Duodenum (tissue), 1 donor: Measurements from ENCODE around the genes C14orf180 and CEP170B.

DNA sequence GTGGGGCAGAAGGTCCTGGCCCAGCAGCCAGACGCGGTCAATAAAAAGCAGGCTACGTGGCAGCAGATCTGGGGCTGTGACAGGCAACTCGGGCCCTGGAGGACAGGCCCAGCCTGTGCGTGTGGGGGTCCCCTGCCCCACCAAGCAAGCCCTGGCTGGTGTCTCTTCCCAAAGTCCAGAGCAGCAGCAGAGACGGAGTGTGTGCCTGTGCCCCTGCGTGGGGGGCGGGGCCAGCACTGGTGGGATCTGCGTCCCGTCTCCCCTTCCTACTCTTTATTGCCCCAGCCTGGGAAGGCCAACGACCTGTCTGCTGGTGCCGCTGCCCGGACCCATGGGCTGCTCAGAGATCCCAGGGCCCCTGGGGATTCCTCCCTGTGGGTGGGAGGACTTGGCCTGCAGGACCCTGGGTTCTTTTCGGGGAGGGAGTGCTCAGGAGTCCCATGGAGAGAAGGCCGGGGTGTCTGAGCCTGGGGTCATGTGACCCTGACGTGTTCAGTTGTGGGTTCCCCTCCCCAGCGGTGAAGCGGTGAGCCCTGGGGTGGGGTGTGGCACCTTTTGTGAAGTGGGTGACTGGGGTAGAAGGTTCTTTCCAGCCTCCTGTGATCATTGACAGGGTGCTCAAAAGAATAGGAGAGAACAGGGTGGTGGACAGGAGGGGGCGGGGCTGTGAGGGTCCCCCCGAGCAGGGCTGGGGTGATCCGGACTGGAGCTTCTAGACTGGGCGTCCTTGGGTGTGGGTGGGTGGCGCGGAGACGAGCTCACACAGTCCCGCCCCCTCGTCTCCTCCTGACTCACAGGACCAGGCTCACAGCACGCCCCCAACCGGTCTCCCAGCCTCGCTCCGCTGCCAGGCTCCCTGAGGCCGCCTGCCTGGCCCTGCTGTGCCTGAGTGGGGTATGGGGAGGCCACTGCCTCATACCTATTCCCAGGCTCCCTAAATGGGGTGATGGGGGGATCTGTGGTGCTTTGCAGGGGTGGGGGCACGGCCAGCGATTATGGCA is 22.4 kb downstream of the ASPG start:
- PRO-cap: no peak

GRCh38 chr14:104113131-104113553 is 25.2 kb upstream of the KIF26A start:
- PRO-cap: no peak

GRCh38 chr14:104113975-104114623 is 24.3 kb upstream of the KIF26A start:
- PRO-cap: no peak

DNA sequence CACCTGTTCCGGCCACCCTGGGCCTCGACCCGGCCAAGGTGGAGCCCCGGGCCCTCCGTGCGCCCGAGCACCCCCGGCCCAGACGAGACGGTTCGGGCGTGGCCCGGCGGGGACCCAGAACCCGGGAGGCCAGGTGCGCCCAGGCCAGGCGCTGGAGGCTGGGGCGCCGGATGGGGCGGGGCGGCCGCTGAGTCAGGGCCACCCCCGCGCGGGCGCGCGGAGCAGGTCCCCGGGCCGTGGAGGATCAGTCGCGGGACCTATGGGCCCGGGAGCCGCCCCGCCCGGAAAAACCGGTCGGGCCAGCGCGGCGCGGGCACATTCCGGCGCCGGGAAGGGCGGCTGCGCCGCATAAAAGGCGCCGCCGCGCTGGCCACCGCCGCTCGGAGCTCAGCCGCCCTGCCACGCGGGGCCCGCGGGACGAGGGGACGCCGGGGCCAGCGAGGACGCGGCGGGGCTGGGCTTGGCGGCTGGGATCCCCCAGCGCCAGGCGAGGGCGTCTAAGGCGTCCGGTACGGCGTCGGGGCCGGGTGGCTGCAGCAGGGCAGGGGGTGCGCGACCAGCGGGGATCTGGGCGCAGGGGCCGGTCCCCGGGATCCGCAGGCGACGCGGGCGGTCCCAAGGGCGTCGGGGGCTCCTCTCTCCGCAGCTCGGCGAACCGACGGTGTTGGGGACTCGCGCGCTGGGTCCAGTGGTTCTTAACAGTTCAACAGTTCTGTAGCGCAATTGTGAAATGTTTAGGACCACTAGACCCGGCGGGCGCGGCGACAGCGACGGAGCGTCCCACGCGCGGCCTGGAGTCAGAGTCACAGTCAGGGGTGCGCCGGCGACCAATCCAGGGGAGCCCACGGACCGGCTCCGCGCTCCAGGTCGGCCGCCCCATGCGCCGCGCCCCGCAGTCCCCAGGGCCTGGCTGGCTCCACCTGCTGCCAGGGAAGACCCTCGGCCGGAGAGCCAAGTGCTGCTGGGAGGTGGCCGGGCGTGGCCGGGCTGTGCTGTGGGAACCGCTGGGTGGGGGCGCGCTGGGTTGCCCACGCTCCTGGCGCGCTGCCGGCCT is 21.3 kb upstream of the KIF26A start:
- PRO-cap: bidirectional peak, plus-strand start at position 318 of the sequence, minus-strand start at position 172 of the sequence

DNA sequence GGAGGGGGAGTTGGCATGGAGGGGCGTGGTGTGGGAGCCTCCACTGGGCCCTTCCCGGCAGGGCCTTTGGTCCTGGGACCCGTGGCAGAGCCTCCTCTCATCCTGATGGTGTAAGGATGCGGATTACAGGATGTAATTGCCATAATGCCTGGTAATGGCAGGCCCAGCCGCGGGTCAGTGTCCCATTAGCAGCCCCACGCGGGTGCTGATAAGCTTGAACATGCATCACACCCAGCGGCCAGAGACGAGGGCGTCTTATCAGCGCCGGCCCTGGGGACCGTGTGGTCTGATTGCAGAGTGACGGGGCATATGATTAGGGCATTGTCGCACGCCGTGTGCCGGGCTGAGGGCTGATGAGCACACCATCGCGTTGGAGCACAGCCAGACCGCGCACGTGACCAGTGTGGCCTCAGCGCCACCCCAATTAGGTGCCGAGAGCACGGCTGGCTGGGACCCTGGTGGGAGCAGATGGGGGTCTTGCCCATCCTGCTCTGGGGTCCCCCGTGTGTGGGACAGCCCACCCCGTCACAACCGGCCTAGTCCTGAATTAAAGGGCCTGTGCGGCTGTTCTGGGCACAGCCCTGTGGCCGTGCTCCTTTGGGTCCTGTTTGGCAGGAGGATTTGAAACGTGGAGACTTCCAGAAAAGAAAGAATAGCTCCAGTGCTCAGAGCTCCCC is 20.5 kb downstream of the KIF26A start:
- PRO-cap: no peak

GRCh38 chr14:104171908-104172602 is 33.7 kb downstream of the KIF26A start:
- PRO-cap: no peak

GRCh38 chr14:104225092-104225434 is 86.7 kb downstream of the KIF26A start:
- PRO-cap: unidirectional peak, minus-strand start at chr14:104225168; unidirectional peak, minus-strand start at chr14:104225285

DNA sequence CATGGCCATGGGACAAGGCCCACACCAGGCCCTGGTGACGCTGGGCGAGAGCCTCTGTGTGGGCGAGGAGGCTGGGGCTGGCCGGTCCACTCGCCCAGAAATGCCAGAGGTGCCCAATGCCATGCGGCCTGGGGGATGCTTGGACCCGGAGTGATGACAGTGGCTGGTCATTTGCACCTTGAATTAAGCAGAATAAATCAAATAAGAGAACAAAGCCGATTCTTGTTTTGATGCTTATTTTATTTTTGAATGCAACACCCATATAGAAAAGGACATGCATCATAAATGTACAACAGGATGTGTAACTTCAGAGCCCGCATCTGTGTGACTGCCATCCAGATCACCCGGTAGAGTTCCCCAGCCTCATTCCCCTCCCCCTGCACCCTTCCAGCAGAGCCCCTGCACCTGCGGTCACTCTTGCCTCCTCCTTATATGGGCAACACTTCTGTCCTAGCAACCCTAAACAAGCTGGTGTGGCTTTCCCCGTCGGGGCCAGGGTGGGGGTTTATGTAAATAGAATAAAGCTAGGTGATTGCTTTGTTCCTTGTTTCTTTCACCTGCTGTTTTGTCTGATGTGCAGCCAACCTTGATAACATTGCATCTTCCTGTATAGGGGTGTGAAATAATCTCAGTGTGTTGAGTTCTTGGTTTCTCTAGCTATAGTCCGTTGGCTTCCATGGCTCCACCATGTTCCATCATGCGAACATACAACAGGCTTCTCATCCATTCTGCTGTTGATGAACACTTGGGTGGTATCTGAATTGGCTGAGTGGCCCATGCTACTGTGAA is 102.0 kb downstream of the KIF26A start:
- PRO-cap: no peak

- PRO-cap: no peak
These were observed 185.6 kb upstream of the C14orf180 start for GRCh38 chr14:104393785-104394522.

DNA sequence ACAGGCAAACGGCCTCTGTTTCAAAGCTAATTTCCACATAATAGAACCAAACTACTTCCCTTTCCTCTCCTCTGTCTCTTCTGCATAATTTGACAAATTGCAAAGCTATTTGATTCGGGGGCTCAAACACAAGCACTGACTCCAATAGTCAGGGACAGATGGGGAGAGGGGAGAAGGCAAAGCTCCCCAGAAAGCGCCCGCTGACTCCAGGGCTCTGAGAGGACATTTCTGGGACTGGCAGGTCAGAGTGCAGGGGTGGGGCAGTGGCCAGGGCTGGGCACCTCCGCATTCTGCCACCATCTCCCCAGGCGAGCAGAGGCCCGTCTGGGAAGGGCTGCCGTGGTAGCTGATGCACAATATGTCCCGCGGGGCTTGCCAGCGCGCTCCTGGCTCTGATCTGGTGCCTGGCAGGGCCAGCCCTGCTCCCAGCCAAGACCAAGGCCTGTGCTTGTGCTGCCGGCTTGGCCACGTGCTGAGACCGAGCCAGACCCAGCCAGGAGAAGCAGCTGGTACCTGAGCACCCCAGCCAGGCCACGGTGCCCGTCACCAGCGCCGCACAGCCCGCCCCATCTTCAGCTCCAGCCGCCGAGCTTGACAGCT is 68.8 kb upstream of the C14orf180 start:
- PRO-cap: no peak

GRCh38 chr14:104563933-104564325 is 15.6 kb upstream of the C14orf180 start:
- PRO-cap: no peak

GRCh38 chr14:104579269-104579955 is at the start of gene C14orf180:
C14orf180 (plus strand) TSS chr14:104579764.
- PRO-cap: no peak

DNA sequence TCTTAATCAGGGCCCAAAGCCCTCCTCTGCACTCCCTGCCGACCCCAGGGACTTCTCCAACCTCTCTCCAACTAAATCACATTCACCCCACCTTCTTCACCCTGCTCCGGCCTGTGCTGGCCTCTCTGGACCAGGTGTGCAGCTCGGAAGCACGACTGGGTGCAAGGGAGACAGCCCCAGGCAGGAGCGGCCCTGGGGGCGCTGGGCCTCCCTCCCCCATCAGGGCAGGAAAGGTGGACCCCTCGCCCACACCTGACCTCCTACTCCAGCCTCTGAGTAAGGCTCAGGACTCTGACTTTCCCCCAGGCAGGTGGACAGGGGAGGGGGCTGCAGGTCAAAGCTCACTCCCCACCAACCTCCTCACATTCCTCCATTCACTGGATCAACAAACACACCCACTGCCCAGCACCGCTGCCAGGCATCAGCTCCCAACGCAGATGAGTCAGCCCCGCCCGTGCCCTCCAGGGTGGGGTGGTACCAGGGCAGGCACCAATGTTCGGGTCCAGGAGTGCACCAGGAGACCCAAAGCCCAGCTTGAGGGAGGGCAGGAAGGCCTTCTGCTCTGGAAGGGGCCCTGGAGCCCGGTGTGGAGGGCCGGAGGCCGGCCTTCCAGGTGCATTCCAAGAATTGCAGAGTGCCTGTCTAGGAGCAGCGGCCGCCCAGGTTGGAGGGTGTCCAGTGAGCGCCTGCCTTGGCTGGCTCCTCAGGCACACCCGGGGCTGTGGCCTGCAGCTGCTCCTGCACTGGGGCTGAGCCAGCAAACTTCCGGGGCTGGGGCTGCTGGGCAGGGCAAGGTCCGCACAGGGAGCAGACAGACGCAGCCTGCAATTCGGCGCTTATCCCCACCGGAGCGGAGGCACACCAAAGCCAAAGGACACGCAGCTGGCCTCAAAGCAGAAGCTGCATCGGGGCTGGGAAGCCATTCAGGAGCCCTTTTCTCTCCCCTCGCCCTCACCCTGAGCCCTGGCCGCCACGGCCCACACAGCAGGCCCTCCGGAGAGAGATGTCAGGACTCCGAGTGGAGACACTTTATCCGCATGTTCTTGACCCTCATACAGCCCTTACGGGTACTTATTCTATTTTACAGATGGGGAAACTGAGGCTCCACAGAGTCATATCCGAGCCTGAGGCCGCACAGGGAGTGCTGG is 1.5 kb upstream of the INF2 start:
- PRO-cap: bidirectional peak, plus-strand start at position 492 of the sequence, minus-strand start at position 274 of the sequence; bidirectional peak, plus-strand start at position 814 of the sequence, minus-strand start at position 715 of the sequence

DNA sequence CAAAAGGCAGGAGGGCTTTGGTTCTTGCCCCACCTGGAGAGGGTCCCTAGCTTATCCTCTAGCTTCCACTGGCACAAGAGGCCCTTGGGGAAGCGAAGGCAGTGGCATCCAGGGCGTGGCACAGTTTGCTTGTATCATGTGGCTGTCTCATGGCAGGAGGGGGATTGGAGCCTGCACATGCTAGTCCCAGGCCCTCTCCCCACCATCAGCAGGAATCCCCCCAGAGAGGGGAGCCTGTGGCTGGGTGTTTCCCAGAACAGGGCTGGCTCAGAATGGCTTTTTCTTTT is 10.2 kb downstream of the ADSS1 start:
- PRO-cap: no peak

DNA sequence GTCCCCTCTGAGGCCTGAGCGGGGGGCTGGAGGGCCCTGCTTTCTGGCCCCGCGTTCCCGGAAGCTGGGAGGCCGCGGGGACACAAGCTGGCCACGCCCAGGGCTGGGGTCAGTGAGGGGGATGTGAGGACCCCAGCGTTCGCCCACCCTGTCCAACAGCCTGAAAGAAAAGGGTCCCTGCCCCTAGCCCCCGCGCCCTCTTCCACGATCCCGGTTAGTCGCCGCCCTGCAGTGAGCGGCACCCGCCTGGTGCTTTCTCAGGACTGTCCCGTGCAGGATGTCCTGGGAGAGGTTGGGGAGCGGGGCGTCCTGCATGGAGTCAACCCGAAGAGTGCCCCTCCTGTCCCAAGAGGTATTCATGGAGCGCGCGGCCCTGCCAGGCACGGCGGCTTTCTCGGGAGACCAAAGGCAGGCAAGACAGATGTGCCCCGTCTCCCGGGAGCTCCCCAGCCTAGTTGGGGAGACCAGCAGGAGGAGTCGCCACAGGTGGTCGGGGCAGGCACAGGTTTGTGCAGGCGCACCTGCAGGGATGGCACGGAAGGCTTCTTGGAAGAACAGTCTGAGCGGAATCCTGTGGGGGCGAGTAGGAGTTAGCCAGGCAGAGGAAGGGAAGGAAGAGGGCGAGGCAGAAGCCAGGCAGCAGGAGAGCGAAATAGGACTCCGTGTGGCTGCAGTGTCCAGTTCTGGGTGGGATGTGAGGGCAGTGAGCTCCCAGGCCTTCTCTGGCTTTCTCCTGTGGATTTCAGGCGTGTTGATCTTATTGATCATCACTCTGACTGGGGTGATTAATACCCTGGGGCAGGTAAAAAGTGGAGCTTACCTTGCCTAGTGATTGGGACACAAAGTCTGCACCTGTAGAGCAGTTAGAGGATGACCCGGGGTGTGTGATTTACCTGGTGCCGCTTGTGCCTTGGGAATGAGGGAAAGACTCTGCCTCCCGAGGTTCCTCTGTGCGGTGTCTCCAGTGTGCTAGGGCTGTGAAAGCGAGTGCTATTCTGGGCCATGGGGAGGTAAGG is 745 bp downstream of the SIVA1 start:
- PRO-cap: no peak

- PRO-cap: no peak
These were observed 20.9 kb downstream of the SIVA1 start for GRCh38 chr14:104773774-104774226.

- PRO-cap: no peak
These were observed 15.7 kb downstream of the AKT1 start for GRCh38 chr14:104779889-104780294.

DNA sequence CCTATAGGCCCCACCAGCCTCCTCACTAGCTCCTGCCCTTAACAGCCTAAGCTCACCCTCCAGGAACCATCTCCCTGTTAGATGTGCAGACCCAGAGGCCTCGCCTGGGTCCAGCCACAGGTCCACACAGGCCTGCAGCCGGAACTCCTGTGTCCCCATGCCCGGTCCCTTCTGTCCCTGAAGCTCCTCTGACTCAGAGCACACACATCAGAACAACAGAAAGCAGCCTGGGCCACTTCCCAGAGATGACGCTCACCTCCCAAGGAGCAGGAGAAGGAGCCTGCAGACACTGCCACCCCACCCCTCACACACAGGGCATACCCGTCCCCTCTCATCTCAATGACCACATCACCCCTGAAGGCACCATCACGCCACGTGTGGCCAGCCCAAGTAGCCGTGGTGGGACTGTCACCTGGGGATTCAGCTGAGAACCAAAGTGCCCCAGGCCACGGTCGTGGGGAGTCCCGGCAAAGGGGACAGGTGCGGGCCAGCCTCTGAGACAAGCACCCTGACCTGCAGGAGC is 5.7 kb downstream of the AKT1 start:
- PRO-cap: no peak

- PRO-cap: no peak
These were observed 3.7 kb upstream of the CEP170B start for GRCh38 chr14:104861021-104862054.

GRCh38 chr14:104865026-104865524 is at the start of gene CEP170B:
CEP170B (plus strand) TSS chr14:104865268.
- PRO-cap: bidirectional peak, plus-strand start at chr14:104865268, minus-strand start at chr14:104865157